Metanephros (tissue), 2 donors: ENCODE results near the genes FGGY and NFIA.

- RAMPAGE, long total RNA: no peak
These were observed 153.8 kb upstream of the FGGY start for GRCh38 chr1:59142937-59143613.

DNA sequence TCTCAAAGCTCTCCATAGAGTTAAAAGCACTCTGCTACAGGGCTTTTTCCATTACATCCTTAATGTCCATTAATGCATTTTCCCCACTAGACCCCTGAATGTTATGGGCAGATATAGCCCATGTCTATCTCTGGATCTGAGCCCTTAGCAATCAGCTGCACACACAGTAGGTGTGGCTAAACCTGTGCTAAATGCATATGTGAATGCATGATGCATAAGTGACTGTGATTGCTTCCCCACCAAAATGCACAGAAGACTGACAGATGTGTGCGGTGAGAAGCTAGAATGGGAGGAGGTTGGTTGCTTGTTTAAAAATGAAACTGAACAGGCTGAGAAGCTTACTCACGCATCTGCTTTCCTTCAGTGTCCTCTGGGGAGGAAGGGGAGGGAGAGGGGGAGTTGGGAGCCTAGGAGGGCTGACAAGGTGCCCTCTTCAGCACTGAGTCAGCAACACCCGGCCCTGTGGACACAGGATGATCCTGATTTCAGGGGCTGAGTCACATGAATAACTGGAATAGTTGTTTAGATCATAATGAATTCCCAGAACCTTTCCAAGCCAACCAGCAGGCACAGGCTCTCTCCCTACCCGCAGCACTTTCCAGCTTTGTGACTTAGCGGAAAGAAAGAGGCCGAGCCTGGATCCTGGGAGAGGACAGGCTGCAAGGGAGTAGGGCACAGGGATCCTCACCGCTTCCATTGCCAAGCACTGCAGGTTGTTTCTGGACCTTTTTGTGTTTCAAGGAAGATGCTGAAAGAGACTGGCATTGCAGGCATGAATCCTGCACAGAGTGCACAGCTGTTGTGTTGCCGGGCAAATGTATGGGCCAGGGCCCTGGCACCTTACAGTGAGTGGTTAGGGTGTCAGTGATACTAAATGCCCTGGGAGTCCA is 145.9 kb upstream of the FGGY start:
- RAMPAGE, long total RNA: no peak

GRCh38 chr1:59296187-59297464 is at the start of gene FGGY:
Gene FGGY, plus strand, starts transcription at chr1:59297094.
- RAMPAGE, long total RNA: no peak

- RAMPAGE, long total RNA: no peak
These were observed 2.0 kb downstream of the FGGY start for GRCh38 chr1:59298676-59299425.

- RAMPAGE, long total RNA: no peak
These were observed 148.2 kb downstream of the FGGY start for GRCh38 chr1:59444993-59445608.

DNA sequence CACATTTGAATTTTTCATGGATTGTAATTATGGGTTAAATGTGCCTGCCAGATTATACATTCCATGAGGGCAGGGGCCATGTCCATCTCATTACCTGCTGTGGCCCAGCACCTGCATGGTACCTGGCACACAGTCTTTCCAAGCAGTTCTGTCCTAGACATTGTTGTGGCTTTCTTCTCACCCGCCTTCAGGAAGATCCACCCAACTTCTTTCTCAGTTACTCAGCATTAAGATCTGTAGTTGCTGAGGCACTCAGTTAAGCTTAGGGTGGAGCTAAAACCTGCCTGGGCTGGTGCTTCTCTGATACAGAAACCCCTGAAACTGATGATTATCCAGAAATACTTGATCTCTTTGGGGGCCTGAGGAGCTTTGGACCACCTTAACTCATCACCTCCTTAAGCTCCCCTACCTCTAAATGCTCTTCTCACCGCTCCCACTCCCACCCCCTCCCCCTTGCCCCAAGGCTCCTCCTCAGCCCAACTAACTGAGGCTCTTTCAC is 190.5 kb downstream of the FGGY start:
- RAMPAGE, long total RNA: no peak

DNA sequence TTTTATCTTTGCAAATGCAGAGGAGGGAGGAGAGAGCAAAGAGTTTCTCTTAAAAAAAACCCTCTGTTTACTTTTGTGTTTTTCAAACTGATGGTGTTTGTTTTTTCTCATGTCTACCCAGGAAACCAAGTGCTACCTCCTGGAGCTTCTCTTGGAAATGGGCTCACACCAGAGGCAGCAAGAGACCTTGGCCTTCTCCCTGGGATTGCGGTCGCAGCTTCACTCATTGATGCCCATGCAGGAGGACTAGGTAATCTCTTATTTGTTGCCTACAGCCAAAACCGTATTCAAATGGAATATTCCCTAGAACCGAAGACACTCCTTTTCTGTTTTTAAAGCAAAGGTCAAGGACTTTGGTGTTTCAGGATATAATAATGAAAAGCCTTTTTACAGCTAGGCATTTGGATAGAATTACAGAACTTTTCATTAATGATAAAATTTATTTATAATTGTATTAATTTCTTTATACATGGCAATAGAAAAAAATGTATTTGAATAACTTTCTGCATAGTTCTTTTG is 215.4 kb downstream of the FGGY start:
- RAMPAGE, long total RNA: no peak

GRCh38 chr1:59515253-59515816 is 218.4 kb downstream of the FGGY start:
- RAMPAGE, long total RNA: no peak

- RAMPAGE, long total RNA: no peak
These were observed 143.7 kb upstream of the HOOK1 start for GRCh38 chr1:59670965-59671437.

DNA sequence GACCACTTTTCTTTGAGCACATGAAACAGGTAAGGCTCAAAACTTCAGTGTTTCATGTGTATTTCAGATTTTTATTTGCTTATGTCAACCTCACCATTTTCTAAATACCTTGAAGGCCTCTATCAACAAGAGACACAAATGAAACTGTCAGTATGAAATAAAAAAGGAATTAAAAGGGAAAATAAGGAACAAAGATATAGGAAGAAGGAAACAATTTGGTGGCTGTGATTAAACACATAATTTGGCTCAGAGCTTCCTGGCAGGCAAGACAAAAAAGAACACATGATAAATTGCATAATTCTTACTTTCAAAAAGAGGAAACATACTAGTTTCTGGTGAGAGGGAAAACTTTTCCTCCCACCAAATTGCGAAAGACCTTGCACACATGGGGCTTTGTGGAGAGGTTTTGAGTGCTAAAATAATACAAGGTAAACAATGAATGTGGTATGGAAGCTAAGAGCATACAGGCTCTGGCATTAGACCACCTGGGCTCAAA is 140.3 kb upstream of the HOOK1 start:
- RAMPAGE, long total RNA: no peak

DNA sequence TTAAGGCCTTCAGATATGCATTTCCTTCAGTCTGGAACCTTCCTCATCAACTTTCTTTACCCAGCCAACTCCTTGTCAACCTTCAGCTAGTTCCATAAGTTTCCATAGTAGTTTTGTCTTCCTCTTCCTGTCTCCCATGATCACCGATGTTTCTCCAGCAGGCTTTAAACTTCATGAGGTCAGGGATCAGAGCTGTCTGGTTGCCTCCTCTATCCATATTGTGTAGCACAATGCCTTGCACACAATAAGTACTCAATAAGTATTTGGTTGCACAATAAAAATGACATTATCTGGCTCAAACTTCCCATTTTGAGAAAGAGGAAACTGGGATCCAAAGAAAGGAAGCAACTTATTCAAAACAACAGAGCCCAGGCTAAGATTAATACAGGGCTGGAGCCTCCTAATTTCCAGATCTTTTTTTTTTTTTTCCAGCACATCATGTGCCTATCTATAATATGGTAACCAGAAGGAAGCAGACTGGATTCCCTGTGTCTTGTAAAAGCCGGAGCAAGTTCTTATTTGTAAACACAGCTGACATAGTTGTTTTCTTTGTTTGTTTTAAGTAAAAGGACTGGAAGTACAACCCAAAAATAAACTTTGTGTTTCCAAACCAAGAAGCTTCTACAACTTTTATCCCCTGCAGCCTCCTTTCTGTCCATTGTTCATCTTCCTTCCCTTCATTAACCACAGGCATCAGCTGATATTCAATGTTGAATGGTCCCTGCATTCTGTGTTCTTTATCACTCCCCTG is 71.4 kb upstream of the HOOK1 start:
- RAMPAGE, long total RNA: no peak

DNA sequence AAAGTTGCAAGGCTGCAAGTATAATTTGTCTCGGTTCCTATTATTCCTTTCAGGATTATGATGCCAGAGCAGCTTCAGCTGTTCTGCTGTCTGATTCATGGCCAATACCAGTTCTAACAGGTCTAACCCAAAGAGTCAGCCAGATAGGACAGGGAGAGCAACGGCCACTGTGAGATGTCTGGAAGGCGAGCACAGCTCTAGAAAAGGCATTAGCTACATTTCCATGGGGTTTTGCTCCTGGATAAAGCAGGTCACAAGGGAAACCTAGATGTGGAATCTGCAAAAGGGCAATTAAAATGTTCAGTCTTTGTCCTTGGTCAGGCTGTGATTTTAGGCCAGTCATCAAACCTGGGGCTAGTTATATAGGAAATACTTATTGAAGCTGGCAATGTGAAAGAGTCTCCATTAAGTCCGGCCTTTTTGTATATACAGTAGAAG is 53.2 kb upstream of the HOOK1 start:
- RAMPAGE, long total RNA: no peak

DNA sequence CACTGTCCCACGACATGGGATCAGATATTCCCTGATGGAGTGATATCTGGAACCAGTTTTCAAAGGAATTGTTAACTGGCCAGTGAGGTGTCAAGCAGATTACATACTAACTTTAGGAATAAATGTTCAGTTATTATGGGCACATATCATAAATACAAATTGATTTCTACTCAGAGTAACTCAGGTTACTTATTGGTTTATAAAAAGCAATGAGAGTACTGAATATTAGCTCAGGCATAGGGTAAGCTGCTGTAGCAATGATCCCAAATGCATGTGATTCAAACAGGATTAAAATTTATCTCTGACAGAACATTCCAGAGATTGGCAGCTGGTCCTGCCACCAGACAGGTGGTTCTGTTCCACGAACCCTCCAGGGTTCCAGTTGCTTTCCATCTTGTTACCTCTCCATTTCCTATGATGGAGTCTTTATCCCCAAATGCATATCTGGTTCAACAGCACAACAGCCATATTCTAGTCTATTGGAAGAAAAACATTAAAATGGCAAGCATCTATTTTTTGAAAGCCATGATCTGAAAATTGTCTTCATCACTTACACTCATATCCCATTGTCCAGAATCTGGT is 10.3 kb upstream of the CYP2J2 start:
- RAMPAGE, long total RNA: no peak

- RAMPAGE, long total RNA: no peak
These were observed 130.0 kb upstream of the C1orf87 start for GRCh38 chr1:60203513-60203993.

GRCh38 chr1:60547781-60548235 is 474.2 kb upstream of the C1orf87 start:
- RAMPAGE, long total RNA: no peak

- RAMPAGE, long total RNA: no peak
These were observed 461.0 kb upstream of the NFIA start for GRCh38 chr1:60621227-60621939.

DNA sequence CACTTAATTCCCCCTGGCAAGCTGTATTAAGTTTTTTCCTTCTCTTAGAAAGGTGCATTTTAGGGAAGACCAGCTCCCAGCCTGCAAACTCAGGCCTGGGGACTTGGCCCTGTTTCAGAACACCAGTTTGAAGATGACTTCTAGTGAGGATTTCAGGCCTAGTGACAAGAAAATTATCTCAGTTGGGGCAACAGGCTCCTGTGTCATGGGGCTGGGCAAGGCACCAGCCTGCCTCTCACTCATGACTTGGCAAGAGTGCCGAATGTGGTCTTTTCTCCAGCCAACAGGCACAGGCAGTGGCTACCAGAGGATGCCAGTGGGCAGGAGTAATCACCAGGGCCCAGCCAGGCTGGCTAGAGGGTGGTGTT is 178.0 kb upstream of the NFIA start:
- RAMPAGE, long total RNA: no peak

DNA sequence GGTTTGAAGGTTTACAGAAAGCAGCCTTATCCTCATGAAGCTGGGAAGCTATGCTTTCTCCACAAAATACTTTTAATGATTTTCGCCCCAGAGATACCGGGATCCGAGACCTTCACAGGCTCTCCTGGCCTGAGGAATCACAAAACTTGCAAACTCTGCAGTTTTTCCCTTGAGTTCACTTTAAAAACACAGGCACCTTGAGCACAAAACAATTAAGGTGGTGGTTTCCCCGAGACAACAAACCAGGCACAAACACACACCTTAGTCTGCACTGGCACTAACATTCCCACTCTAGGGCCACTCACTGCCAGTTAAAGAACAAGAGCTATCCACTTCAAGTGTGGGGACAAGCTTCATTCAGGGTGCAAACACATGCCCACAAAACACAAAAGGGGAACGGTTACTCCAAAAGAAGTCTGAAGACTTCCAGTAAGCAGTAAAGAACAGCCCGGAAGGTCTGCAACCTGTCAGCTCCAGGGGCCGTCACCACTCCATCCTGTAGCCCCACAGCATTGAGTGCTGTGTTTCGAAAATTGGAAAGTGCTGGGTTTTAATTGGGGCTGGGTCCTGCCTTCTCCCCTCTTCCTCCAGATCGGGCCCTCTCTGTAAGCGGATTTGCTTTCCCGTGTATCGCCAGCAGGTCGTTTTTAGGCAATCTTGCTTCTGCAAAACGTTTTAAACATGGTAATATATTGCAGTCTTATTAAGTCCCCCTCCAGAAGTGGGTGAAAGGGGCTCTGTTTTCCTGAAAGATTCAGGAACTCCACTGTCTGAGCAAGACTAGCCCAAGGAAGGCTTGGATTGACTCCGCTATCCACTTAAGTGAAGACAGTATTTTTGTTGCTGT is 29.5 kb upstream of the NFIA start:
- RAMPAGE, long total RNA: no peak

DNA sequence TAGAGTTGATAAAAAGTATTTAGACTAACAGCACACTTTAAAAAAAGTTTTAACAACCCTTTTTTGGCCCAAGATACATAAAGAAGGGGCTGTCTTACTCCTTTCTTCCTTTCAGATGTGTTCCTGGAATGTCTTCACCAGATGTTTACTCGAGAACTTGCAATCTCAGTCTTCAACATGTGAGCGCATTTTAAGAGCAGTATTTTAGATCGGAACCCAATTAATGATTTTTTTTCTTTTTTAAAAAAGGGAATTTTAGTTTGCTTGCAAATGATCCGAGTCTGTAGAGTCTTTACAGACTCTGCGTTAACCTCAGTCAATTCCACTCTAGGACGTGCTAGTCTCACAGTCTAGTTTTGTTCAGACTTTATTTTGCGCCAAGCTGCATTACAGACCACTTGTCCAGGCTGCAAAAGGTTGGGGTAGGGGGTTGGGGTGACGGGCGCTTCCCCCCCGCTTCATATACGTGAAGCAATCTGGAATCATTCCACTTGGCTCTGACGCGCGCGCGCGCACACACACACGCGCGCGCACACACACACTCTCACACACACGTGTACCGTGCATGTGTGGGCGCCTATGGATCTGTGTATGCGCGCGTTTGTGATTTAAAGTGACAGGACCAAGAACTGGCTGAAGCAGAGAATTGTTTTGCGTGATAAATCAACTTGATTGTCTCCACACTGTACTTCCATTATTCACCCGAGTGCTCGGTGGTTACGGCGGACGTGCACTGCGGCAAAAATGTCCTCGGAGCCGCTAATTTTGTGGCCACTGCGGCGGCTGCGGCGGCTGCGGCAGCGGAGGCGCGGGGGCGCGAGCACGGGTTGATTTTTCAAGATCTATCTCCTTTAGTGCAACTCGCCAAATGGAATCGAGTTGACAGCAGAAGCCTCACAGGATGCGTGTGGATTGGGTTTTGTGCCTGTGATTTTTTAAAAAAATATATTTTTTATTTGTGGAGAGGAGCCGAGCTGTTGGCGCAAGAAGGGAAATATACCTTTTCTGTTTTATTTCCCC is 25.5 kb upstream of the NFIA start:
- RAMPAGE, long total RNA: no peak

DNA sequence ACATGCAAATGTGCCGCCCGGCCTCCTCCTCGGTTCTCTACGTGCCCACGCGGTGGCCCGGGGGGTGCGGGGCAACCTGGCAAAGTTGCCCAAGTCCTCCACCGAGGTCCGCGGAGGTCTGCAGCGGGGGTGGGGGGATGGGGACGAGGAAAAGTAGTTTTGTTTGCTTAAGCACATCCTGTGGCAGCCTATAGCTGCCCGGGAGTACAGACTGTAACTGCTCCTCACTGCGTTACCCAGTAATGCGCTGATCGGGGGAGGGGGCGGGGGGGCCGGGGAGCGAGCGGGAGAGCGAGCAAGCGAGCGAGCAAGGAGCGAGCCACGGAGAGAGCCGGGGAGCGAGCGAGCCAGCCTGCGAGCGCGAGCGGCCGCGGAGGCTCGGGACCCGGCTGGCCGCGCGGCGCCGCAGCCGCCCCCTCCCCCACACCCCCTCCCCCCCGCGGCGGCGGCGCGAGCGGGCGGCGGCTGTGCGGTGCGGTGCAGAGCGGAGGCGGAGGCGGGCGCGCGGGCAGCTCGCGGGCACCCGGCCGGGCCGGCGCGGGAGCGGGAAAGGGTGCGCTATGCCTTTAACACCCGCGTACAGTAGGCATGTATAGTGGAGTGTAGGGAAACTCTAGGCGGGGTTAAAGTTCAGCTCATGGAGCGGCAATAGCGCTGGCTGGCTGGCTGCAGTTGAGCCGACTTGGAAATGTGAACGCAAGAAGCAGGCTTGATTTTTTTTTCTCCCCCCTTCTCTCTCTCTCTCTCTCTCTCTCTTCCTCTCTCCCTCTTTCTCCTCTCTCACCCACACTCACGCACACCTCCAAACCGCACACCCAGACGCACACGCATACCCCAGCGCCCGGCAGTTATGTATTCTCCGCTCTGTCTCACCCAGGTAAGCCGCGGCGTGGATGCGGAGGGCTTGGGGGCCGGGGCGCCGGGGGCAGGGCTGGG is at the start of gene NFIA:
Gene NFIA (plus strand): TSS at position 620 of the 936 bp plus-strand sequence.
- RAMPAGE, long total RNA: no peak